Epithelial cell of esophagus (primary cell): Measurements from ENCODE around the gene C5AR1.

GRCh38 chr19:46924760-46925899 is 64.3 kb downstream of the ARHGAP35 start:
- RRBS, result 0% methylated on average over 2 of the region's 12 CpGs

DNA sequence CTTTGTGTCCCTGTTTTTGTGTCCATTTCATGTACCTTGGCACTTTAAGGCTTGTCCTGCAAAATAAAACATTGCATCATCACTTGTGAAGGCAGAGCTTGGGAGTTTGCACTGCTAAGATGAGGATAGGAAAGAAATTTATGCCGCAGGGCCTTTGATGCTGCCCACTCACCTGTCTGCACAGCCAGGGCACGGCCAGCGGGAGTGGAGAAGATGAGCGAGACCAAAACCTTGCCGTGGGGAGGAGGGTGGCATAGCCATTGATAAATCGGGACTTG is 76.0 kb upstream of the NPAS1 start:
- RRBS, result no CpG with 5 or more reads among the region's 6 CpGs

- RRBS, result no CpG with 5 or more reads among the region's 20 CpGs
Observed at GRCh38 chr19:46999946-47000527, 19.6 kb upstream of the NPAS1 start.

DNA sequence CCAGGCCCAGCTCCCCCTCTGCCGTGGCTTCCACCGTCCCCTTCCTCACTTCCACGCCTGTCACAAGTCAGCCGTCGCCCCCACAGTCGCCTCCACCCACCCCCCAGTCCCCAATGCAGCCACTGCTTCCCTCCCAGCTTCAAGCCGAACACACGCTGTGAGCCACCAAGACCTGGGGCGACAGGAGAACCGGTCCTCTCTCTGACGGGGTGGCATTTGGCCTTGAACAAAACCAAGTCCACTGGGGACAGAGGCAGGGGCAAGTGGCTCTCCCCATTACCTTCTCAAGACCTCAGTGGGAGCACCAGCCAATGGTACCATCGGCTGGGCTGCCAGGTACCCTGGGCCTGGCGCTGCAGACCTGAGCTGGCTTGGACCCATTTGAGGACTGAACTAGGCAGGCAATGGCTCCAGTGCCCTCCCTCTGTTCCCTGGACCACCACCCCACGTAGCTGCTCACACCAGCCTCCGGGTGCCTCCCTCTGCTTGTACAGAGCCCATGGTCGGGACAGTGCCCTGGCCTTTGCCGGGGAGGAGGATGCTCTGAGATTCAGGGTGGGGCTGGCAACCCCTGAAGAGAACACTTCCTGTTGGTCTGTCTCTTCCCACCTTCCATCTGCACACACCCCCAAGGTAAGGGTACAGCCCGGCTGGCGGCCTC is 19.0 kb upstream of the NPAS1 start:
- RRBS, result 88% methylated on average over 3 of the region's 19 CpGs

GRCh38 chr19:47001630-47002139 is 18.0 kb upstream of the NPAS1 start:
- RRBS, result no CpG with 5 or more reads among the region's 10 CpGs

- RRBS, result no CpG with 5 or more reads among the region's 4 CpGs
Observed at GRCh38 chr19:47079379-47079693, 30.9 kb upstream of the TMEM160 start.

- RRBS, result no CpG with 5 or more reads among the region's 2 CpGs
Observed at GRCh38 chr19:47110241-47110415, 3.4 kb downstream of the ZC3H4 start.

- RRBS, result no CpG with 5 or more reads among the region's 7 CpGs
Observed at GRCh38 chr19:47158810-47159474, 28.3 kb downstream of the SAE1 start.

GRCh38 chr19:47190162-47190907 is 40.7 kb downstream of the BBC3 start:
- RRBS, result no CpG with 5 or more reads among the region's 14 CpGs

DNA sequence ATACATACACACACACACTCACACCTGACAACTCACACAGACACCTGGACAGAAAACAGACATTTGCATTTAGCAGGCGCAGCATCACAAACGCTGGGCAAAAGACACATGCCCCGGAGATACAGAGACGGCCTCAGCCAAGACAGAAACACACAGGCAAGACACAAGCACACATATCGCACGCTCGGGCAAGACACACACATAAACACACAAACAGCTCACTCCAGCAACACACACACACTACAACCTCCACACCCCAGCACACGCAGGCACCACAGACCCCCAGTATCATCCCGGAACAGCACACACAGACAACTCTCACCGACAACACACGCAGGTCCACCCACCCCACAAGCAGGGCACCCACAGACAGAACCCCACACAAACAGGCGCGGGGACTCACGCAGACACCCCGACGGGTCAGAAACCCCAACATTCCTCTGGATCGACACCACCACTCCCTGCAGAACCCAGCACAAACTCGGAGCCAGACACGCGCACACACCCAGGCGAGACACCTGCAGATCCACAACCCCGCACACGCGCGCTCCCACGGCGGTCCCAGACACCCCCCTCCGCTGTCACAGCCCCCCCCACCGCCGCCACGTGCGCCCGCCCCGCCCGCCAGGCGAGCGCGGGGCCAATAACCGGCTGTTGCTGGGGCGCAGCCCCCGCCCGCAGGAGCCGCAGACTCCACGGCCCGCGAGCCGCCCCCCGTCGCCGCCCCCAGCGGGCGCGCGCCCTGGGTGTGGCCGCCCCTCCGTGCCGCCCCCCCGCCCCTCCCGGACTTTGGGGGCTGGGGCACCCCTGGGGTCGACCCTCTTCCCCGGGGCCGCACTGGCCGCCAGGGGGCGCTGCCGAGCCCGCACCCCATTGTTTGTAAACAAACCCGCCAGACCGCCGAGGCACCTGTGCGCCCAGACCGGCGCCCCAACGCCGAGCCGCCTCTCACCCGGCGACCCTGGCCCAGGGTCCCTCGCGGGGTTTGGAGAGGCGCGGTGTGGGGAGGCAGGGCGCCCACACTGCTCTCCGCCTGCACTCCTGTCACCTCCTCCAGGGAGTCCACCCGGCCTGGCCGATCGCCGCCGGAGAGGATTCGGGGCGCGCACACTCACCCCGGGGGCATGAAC is 820 bp downstream of the BBC3 start:
- RRBS, result 1% methylated on average over 12 of the region's 92 CpGs

DNA sequence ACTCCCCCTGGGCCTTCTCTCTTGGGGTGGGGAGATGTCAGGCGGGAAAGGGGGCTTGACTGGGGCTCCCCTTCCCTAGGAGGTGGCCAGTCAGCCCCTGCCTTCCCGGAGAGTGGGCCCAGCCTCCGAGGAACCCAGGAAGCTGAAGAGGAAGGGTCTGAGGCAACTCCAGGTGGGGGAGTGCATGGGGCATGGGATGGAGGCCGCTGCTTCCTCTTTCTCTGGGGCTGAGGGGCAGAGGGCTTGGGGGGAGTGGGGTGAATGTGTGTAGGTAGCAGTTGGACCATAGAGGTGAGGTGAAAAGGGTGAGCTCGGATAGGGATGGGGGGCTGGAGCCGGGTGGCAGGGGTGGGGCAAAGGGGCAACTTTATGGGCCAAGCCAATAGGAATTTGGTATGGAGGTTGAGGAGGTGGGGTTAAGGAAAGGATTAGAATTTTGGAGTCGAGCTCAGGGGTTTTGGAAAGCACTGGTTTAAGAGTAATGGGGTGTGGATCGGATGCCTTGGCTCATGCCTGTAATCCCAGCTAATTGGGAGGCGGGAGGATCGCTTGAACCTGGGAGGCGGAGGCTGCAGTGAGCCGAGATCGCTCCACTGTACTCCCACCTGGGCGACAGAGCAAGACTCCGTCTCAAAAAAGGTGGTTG is 2.6 kb upstream of the INAFM1 start:
- RRBS, result no CpG with 5 or more reads among the region's 15 CpGs

GRCh38 chr19:47309542-47310490 is at the start of gene C5AR1:
TSS of gene C5AR1 (plus strand) at chr19:47309861.
- RRBS, result no CpG with 5 or more reads among the region's 18 CpGs

- RRBS, result no CpG with 5 or more reads among the region's 6 CpGs
Observed at GRCh38 chr19:47382422-47382695, 33.2 kb downstream of the DHX34 start.

DNA sequence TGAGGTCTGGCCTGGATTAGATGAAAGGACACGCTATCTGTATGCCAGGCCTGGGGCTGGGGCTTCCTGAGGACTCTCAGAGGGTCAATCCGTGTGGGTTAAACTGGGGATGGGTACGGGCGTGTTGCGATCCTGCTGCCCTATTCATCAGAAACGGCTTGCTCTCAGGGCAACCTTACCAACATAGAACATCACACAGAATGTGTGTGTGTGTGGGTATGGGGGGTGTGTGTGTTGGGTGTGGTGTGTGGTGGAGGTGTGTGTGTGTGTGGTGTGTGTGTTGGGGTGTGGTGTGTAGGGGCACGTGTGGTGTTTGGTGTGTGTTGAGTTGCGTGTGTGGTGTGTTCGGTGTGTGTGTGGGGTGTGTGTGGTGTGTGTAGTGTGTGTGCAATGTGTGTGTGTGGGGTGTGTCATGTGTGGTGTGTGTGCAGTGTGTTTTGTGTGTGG is 5.8 kb upstream of the KPTN start:
- RRBS, result no CpG with 5 or more reads among the region's 9 CpGs

GRCh38 chr19:47741056-47741436 is 4.3 kb upstream of the NOP53 start:
- RRBS, result 100% methylated on average over 1 of the region's 32 CpGs

- RRBS, result 82% methylated on average over 7 of the region's 29 CpGs
Observed at GRCh38 chr19:47756034-47756831, 10.9 kb downstream of the NOP53 start.

GRCh38 chr19:47758237-47758697 is 12.9 kb downstream of the NOP53 start:
- RRBS, result no CpG with 5 or more reads among the region's 9 CpGs

DNA sequence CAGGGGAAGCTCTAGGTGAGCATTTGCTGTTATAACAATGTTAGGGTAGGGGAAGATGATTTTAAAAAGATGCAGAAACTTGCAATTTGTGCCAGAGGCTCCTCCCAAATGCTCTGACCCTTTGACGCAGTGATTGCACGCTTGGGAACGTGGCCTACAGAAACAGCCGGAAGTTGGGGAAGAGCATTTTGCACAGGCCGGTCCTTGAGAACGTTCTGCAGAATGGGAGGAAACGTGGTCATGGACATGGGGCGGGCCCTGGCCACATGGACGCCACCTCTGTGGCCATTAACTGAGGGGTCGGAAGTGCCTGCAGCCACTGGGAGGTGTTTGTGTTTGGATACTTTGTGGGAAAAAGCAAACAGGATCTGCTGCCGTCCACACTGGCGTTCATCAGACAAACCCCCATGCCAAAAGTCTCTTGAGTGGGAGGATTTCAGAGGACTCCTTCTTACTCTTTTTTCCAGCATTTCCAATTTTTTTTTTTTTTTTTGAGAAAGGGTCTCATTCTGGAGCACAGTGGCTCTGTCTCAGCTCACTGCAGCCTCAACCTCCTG is 15.5 kb upstream of the SELENOW start:
- RRBS, result no CpG with 5 or more reads among the region's 12 CpGs

- RRBS, result no CpG with 5 or more reads among the region's 3 CpGs
Observed at GRCh38 chr19:47773966-47774412, 4.5 kb upstream of the SELENOW start.

- RRBS, result no CpG with 5 or more reads among the region's 6 CpGs
Observed at GRCh38 chr19:47777597-47777796, 1.0 kb upstream of the SELENOW start.